HCT116 (cell line): ENCODE data around the gene REXO4.

- RRBS, result no CpG with 5 or more reads among the region's 7 CpGs
Measured at GRCh38 chr9:131738662-131739144, 1.2 kb downstream of the RAPGEF1 start.

- RRBS, result no CpG with 5 or more reads among the region's 4 CpGs
Measured at GRCh38 chr9:131765118-131765378, 25.2 kb upstream of the RAPGEF1 start.

- RRBS, result 2% methylated on average over 25 of the region's 100 CpGs
Measured at GRCh38 chr9:132240717-132241824, 79.2 kb downstream of the NTNG2 start.

GRCh38 chr9:132327992-132328629 lies 26.7 kb downstream of the SETX start:
- RRBS, result no CpG with 5 or more reads among the region's 5 CpGs

GRCh38 chr9:132560521-132561260 lies 21.7 kb upstream of the BARHL1 start:
- RRBS, result 71% methylated on average over 3 of the region's 17 CpGs

DNA sequence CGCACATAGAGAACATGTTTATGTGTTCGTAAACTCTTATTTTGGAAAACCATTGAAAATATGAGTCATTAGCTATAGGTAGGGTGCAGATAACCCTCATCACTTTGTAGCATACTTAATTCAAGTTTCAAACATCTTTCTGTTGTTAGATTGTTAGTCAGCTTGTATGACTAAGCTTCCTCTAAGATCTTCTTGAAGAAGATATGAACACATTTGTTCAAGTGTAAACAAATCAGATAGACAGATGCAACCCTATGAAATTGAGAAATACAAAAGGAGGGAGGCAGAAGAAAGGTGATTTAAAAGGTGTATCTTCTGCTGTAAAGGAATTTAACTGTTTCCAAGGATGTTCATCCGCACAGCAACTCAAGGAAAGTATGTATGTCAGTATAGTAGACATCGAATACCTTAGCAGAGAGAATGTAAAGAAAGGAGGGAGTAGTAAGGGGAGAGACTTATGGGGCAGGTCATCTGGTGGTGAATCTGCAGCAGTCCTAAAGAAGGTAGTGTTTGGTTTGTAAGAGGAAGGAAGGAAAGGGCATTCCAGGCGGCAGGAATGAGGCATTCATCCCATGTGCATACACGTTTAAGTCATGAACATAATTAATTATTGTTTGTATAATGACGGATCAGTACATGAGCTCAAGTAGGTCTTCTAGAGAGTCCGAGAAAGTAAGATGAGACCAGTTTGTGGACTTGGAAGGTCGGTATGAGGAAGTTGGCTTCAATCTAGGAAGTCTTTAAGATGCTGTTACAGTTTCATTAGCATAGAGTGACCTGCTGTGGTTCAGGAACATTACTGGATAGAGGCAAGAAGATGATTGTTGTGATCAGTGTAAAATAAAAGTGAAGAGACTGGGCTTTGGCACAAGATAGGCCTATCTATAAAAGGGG lies 1.9 kb downstream of the GTF3C4 start:
- RRBS, result no CpG with 5 or more reads among the region's 9 CpGs

DNA sequence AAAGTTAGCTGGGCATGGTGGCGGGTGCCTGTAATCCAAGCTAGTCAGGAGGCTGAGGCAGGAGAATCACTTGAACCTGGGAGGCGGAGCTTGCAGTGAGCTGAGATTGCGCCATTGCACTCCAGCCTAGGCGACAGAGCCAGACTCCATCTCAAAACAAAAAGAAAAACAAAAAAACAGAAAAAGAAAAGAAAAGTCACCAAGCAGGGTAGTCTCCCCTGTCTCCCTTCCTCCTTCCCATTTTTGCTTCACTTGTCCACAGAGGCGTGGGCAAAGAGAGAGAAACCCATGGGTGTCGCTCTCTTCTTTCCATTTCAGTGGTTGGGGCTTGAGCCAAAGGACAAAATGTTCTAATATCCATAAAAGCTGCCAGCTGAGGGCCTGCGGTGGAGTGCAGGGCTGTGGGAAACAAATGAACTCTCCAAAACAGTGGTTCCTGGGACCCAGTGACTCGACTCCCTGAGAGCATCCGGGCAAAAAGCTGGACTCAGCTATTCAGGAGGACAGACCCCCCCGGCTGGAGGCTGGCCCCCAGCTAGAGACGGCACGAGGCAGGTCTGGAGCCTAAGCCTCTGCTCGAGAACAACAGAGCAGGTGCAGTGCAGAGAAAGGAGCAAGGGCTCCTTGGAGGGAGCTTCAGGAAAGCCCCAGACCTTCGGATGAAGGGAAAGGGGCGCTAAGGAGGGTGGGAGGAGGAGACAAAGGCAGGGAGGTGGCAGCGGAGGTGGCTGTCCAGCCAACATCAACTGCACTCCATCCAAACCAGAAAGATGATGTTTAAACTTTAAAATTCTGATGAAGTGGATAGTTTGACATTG lies 6.8 kb downstream of the AK8 start:
- RRBS, result no CpG with 5 or more reads among the region's 16 CpGs

DNA sequence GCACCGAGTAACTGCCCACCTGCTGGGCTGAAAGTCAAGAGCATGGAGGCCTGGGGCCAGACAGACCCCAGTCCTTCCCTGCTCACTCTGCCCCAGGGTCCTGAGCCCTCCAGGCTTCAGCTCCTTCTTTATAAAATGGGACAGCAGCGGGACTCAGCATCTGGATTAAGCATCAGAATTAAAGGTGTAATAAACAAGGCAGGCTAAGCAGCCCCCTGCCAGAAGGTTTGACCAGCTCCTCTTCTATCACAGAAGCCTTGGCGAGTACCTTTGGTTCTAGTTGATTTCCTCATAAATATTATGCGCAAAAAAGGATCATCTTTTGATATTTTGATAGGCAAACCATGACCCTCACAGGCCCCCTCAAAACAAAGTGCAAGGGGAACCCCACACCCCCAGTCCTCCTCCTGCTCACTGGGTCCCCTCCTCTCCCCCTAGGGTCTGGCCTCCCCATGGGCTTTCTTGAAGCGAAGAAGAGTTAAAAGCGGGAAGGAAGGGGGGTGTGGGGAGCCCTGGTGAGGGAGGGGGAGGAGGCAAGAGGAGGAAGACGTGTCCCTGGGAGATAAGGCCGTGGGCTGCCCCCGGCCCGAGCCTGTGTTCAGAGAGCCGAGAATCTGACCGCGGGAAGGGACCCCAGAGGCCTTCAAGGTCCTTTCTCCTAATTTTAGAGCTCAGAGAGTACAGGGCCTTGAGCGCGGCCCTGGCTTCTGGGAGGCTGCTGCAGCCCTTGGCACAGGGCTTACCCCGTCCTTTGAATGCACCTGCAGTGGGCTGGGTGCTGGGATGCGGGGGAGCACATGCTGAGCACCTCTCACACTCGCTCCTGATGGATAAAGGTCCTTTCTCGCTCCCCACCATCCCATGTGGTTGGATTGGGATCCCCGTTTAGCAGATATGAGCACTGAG lies 5.6 kb downstream of the GFI1B start:
- RRBS, result no CpG with 5 or more reads among the region's 20 CpGs

DNA sequence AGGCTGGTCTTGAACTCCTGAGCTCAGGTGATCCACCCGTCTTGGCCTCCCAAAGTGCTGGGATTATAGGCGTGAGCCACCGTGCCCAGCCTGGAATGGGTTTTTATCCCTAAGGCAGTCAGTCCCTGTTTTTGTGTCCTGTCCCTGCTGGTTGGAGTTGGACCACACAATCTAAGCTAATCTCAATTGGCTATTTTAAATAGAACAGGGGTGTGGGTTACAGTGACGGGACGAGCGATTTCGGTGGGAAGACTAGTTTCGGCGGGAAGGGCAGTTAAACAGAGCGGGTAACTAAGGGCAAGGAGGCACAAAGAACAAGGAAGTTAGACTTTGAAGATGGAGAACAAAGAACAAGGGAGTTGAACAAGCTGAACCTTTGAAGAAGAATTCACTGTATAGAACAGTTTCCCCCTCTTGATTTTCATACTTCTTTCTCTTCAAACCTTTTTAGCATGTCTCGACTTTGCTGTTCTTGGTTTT lies 1.4 kb downstream of the GTF3C5 start:
- RRBS, result no CpG with 5 or more reads among the region's 11 CpGs

GRCh38 chr9:133112658-133113768 lies 8.0 kb downstream of the RALGDS start:
- RRBS, result 95% methylated on average over 4 of the region's 27 CpGs

GRCh38 chr9:133125890-133127019 lies 5.2 kb upstream of the RALGDS start:
- RRBS, result no CpG with 5 or more reads among the region's 34 CpGs

GRCh38 chr9:133144912-133145517 lies 18.7 kb downstream of the GBGT1 start:
- RRBS, result no CpG with 5 or more reads among the region's 17 CpGs

DNA sequence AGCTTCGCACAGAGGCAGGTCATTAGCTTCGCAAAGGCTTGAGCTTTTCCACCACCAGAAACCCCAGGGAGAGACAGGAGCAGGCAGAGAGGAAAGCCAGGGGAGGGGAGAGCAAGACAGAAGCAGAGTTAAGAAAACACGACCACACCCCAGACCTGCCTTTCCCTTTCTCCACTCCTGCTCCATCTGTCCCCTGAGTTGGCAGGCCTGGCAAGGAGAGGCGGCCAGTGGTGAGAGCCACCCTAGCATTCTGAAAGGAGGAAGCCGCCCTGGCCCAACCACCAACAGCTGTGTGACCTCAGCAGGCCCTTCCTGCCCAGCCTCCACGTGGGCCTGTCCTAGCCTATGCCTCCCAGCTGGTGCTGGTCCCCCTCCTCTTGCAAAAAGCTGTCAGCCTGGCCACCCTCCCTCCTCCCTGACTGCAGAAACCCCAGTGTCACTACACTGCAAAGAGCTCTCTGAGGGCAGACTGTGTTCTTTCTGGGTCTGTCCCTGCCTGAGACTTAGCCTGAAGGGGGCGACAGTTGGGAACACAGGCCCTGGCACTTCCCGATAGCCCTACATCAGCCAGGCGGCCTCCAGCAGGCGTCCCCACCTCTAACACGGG lies 5.8 kb upstream of the SURF6 start:
- RRBS, result no CpG with 5 or more reads among the region's 11 CpGs

GRCh38 chr9:133361244-133362244 lies 5.2 kb downstream of the SURF2 start:
- RRBS, result no CpG with 5 or more reads among the region's 18 CpGs

- RRBS, result no CpG with 5 or more reads among the region's 13 CpGs
Measured at GRCh38 chr9:133364713-133365366, 8.5 kb downstream of the SURF2 start.

- RRBS, result no CpG with 5 or more reads among the region's 12 CpGs
Measured at GRCh38 chr9:133414533-133415000, 3.2 kb downstream of the REXO4 start.

- RRBS, result 2% methylated on average over 35 of the region's 87 CpGs
Measured at GRCh38 chr9:133417303-133418632, at the start of gene REXO4. REXO4 (minus strand) TSS chr9:133418010.

- RRBS, result no CpG with 5 or more reads among the region's 7 CpGs
Measured at GRCh38 chr9:133422895-133423548, 855 bp downstream of the ADAMTS13 start.

- RRBS, result 95% methylated on average over 1 of the region's 12 CpGs
Measured at GRCh38 chr9:133539885-133540339, 5.4 kb downstream of the ADAMTSL2 start.

GRCh38 chr9:133558122-133559316 lies 24.0 kb downstream of the ADAMTSL2 start:
- RRBS, result no CpG with 5 or more reads among the region's 35 CpGs